ENCODE measurements around the gene ENSG00000284691.

DNA sequence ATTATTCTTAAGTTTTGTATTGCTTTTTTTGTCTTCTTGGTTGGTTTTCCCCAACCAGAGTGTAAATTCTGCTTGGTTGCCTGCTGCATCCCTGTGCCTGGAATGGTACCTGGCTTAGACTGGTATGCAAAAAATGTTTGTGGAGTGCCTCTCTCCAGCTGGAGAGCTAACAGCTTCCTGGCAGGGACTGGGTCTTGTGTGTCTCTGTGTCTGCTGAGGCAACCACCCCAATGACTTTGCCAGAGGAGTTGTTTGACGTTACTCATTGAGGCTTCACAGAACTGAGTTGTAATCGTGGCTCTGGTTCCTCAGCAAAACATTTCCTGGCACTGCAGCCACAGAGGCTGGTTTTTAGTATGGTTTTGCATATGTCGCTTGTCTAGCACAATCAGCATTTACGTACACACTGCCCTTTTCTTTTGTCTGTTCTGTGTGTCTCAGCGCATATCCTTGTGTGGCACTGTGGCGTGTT is 7.4 kb downstream of the ZNF282 start:
- RRBS: no CpG with 5 or more reads among the region's 6 CpGs

- RRBS: 96% methylated on average over 8 of the region's 42 CpGs
Measured at GRCh38 chr7:149225858-149227184, 13.1 kb upstream of the ZNF212 start.

DNA sequence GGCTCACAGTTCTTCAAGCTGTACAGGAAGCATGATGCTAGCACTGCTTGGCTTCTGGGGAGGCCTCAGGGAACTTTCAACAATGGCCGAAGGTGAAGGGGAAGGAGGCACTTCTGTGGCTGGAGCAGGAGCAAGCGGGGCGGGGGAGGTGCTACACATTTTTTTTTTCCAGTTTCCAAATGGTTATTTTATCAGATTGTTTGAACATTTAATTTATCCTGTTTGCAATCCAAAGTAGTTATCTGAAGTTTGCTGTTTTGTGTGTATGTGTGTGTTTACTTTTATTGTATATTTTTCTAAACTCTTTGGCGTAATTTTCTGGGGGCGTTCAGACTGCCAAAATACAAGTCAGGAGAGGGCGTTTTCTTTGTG is 58.4 kb downstream of the ZNF783 start:
- RRBS: no CpG with 5 or more reads among the region's 6 CpGs

DNA sequence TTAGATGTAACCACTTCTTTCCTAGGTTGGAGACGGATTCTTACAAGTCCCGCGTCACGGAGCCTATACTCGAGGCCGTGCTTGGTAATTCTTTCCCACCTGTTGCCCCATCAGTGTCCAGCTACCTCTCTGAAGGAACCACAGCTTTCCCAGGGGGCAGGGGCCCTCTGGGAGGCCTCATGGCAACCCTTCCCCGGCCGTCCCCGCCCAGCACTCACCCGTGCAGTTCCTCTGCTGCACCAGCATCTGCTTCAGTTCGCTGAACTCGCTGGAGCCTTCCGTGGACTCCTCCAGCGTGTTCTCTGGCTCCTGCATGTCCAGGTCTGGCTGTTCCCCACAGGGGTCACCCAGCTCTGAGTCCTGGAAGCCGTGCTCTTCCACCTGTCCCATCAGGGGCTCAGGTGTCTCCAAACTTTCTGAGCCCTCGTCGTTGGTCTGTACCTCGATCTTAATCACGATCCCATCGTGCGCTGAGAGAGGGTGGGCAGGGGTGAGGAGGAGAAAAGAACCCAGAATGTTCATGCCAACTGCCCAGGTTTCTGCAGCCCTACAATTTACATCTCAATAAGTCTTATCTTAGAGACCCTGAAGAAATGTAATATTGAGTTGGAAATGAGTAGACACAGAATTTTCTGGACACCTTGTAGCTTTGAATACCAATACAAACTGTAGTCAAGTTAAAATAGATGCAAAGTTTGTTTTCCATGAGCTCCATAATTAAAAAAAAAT is 24.3 kb downstream of the ZNF777 start:
- RRBS: no CpG with 5 or more reads among the region's 21 CpGs

- RRBS: no CpG with 5 or more reads among the region's 2 CpGs
Measured at GRCh38 chr7:149546369-149546809, 48.8 kb upstream of the ZNF746 start.

- RRBS: no CpG with 5 or more reads among the region's 10 CpGs
Measured at GRCh38 chr7:149599351-149600173, 102.0 kb upstream of the ZNF746 start.

GRCh38 chr7:149635780-149636041 is 79.0 kb upstream of the KRBA1 start:
- RRBS: no CpG with 5 or more reads among the region's 6 CpGs

DNA sequence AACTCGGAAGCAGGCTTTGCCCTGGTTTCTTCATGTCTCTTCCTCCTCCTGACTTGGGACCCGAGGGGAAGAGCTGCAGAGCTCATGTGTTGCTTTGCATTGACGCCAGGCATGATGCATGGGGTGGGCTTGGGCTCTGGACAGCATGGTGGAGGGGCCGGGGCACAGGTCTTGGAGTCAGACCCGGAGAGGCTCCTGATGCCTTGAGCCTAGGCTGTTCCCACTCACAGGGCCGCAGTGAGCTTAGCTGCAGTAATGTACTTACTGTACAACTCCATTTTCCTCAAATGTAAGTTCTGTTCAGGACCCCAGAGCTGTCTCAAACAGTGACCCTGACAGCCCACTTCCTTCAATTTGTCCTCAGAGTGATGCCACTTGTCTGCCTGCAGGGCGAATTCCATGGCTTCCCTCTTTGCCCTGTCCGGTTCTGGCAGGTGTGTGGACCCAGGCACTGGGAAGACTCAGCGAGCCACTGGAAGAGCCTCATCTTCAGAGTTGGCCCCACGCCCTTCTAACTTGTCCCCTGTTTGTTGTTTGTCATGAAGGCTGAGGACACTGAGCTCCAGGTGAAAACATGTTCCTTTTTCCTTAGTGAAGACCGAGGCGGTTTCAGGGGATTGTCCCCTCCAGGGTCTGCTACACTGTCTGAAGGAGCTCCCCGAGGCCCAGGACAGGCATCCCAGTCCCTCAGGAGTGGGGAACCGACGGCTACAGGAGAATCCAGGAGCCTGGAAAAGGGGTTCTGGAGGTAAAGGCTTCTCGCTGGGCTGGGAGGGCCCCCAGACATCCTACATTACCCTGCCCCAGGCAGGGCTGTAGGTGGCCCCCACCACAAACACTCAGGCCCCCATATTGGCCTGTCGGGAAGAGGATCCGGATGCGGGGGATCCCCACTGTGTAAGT is 8.6 kb downstream of the KRBA1 start:
- RRBS: no CpG with 5 or more reads among the region's 19 CpGs

DNA sequence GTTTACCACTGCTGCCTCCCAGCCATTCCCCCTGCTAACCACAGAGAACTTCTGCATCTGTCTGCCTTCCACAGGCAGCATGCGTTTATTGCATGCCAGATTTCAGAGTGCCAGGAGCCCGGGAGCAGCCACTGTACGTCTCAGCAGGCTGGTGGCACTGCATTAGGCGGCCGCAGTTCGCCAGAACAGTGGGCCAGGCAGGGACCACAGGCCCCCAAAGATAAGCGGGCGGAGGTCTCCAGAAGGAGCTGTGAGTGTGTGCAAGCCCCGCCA is 26.9 kb downstream of the KRBA1 start:
- RRBS: no CpG with 5 or more reads among the region's 9 CpGs

GRCh38 chr7:149821501-149822183 is 16.5 kb upstream of the ZNF862 start:
- RRBS: 95% methylated on average over 4 of the region's 21 CpGs

DNA sequence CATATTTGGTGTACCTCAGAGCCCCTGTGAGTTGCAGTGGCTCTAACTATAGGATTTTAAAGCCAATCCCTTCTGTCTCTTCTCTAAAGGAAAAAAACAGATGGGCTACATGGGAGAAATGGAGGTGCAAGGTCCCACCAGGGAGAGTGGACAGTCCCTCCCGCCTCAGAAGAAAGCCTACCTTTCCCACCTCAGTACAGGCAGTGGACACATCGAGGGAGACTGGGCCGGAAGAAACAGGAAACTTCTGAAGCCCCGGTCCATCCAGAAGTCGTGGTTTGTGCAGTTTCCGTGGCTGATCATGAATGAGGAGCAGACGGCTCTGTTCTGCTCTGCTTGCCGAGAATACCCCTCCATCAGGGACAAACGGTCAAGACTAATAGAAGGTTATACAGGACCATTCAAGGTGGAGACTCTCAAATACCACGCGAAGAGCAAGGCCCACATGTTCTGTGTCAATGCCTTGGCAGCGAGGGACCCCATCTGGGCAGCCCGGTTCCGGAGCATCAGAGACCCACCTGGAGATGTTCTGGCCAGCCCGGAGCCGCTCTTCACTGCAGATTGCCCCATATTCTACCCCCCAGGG is 9.6 kb downstream of the ZNF862 start:
- RRBS: 100% methylated on average over 1 of the region's 16 CpGs

DNA sequence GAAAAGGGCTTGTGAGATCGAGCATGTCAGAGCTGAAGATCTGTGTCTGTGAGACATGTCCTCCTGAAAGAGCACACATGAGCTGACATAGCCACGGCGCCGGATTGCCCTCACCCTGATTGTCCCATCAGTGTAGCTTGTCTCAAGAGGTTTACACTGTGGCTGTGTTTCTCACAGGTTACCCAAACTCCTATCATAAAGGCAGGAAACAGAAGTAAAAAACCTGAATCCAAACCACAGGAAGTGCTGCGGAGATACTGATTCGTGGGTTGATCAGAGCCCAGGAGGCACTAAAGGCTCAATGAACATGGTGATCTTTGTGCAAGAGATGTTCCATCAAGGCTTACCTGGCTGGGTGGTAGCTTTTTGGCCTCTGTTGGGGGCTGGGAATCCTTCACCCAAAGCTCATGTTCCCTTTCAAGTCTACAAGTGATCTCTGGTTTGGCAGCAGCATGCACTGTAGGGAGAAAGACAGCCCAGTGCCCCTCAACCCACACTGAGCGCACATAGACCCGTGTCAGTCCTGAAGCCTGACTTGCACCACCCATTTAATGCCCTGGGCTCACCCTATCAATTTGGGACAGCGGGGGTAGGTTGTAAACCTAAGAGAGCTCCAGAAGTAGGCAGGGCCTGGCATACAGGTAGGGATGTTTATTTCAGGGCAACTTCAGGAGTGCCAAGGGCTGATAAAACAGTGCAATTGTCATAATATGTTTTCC is 3.7 kb upstream of the ATP6V0E2 start:
- RRBS: no CpG with 5 or more reads among the region's 9 CpGs

DNA sequence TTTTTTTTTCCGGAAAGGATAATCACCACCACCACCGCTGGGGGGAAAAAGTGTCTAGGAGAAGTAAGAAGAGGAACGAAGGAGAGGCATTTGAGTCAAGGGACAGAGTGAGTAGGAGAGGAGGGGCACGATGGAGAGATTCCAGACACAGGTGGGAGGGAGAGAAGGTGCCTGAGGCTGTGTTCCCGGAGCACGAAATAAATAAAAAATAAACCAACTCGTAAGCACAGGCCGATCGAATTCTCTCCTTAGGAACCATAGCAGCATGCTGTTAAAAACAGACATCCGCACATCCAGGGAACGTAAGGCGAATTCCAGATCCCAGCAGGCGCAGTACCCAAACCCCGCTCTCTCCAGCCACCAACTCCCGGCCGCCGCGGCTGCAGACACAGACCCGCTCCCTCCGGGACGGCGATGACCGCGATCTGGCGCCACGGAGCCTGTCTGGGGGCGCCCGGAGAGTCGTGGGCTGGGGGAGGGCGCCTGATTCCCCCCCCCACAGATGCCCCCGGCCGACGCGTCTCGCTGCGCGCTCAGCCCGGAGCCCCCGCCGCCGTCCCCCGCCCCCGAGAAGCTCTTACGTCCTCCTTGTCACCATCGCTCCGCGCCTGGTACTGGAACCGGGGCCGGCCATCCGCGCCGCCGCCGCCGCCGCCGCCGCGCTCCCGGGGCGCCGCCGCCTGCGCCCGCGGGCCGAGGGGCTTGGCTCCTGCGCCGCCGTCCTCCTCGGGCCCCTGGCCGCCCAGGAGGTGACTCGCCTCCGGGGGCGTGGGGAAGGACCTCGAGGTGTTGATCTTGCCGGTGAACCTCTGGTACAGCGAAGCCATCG is 173.5 kb downstream of the ATP6V0E2 start:
- RRBS: 1% methylated on average over 24 of the region's 79 CpGs

GRCh38 chr7:150109534-150110089 is 213.5 kb upstream of the LRRC61 start:
- RRBS: no CpG with 5 or more reads among the region's 13 CpGs

DNA sequence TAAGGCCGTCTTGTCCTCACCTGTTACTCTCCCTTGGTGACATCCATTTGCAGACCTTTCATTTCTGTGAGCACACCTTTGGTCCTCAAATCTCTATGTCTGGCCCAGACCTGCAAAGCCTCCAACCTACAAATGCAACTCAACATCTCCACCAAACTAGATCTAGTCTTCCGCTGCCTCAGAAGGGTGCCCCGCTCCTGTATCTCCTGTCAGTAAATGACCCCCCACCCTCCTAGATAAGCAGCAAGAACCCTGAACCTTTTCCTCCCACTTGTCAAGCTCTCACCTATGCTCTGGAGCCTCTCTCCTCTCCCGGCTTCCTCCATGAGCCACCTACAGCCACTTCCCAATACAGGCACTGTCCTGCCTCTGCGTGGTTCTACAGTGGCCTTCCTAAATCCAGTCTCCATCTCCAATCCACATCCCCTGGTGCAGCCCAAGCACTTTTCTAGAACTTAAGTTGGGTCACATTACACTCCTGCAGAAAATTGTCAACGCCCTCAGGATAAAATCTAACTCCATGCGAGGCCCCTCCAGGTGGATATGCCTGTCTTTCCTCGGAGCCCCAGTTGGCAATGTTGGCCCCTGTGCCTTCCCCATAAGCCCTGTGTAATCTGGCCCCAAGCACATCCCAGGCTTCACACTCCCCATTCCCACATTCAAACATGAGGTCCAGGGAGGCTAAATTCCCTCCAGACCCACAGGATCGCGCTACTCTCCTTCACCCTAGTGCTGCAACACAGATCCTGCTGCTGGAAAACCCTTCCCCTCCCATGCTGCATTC is 45.5 kb upstream of the LRRC61 start:
- RRBS: no CpG with 5 or more reads among the region's 10 CpGs

DNA sequence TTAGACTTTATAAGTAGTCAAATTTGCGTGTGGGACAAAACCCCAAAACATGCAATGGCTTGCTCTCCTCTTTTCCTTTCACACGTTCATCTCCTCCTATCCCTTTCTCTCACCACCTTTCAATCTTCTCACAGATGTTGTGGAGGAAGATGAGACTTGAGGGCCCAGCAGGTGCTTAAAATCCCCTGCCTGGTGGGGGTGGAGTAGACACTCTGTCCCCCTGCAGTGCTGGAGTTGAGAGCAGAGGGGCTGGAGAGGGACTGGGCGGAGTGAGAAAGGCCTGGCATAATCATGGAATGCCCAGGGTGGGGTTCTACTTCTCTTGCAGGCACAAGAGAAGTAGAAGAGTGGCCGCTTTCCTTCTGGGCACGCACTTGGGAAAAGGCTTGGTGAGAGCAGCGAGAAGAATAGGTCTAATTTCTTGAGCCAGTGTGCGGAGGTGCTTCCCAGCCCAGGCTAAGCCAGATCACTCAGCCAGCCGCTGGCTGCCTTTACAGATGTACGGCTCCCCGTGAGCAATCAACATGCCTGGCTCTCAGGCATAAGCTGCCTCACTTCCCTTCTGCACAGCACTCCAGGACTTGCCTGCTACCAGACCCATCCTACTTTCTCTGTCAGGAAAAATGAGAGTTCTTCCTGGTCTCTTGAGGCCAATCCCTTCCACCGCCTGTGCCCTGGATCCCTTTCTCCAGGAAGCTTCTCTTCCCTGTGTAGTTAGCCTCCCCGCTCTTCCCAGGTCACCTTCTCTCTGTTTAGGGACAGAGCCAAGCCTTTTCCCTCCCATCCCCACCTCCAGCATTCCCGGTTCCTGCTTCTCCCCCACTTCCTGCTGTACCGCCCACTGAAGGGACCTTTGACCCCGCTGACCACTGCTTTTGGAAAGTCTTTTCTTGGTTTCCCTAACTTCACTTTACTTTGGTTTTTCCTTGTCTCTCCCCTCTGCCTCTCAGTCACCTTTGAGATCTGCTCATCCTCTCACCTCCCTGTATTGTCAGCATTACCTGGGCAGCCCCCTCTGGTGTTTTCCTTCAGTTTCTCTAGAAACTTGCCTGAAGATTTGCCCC is 1.0 kb upstream of the ACTR3C start:
- RRBS: no CpG with 5 or more reads among the region's 15 CpGs

- RRBS: 94% methylated on average over 7 of the region's 39 CpGs
Measured at GRCh38 chr7:150337035-150338292, 4.0 kb downstream of the RARRES2 start.

DNA sequence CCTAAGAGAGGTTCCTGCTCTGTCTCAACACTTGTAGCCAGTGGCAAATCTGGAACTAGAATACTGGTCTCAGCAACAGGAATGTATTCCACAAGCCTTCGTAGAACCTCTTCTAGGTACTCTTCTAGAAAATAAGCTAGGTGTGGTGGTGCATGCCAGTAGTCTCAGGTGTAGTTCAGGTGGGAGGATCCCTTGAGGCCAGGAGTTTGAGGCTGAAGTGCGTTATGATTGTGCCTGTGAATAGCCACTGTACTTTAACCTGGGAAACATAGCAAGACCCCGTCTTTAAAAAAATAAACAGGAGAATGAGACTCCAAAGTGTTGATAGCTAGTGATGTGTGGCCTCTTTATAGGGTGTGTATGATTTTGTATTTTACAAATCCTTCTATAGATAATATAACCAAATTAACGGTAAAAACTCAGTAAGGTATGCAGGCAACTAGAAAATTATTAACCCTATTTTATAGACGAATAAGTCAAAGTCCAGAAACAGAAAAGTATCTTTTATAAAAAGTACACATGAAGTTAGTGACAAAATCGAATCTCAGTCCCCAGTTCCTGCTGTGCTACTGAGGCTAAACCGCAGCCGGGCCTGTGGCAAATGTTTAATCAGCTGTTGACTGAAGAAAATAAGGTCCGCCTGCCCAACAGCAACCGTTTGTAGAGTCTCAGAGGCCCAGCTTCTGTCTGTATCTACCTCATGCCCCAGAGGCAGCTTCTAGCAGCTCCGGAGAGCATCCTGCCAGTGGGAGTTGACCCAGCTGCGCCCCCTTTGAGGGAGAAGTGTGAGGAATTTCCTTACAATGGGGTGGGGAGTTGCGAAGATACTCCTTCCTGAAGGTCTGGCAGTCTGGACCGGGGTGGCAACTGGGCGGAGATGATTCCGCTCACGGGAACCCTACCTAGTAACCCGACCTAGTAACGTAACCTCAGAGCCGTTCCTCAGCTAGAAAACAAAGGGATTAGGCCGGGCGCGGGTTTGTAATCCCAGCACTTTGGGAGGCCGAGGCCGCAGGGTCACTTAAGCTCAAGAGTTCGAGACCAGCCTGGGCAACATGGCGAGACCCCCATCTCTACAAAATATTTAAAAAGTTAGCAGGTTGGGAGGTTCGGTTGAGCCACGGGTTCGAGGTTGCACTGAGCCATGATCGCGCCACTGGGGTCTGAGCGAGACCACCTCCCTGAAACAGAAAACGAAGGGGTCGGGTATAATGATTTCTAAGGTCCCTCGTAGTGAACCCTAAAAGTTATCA is 1.1 kb upstream of the ZNF775 start:
- RRBS: 0% methylated on average over 4 of the region's 36 CpGs

DNA sequence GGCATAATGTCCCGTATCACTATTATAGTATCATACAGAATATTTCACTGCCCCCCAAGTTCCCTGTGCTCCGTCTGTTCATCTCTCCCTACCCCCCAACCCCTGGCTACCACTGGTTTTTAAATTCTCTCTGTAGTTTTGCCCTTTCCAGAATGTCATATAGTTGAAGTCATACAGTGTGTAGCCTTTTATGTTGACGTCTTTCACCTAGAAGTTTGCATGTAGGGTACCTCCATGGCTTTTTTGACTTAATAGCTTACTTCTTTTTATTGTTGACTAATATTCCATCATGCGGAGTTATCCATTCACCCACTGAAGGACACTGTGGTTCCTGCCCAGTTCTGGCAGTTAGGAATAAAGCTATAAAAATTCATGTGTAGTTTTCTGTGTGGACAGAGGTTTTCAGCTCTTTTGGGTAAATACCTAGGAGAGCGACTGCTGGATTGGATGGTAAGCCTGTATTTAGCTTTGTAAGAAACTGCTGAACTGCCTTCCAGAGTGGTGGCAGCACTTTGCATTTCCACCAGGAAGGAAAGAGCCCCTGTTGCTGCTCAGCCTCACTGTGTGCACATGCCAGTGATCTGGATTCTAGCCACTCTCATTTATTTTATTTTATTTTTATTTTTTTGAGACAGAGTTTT is 12.3 kb upstream of the ENSG00000284691 start:
- RRBS: no CpG with 5 or more reads among the region's 5 CpGs

GRCh38 chr7:150405132-150406223 is at the start of gene ENSG00000284691:
Gene ENSG00000284691 (plus strand): TSS chr7:150405676.
- RRBS: 1% methylated on average over 21 of the region's 92 CpGs

Measured in retinal pigment epithelial cell (primary cell).